UCH-1 (cell line): ENCODE results near the genes PROSER3, APLP1 and CAPNS1.

- RRBS: 5% methylated on average over 12 of the region's 32 CpGs
Measured at GRCh38 chr19:35758024-35758403, at the start of gene PROSER3. PROSER3 (plus strand) TSS chr19:35758176.

DNA sequence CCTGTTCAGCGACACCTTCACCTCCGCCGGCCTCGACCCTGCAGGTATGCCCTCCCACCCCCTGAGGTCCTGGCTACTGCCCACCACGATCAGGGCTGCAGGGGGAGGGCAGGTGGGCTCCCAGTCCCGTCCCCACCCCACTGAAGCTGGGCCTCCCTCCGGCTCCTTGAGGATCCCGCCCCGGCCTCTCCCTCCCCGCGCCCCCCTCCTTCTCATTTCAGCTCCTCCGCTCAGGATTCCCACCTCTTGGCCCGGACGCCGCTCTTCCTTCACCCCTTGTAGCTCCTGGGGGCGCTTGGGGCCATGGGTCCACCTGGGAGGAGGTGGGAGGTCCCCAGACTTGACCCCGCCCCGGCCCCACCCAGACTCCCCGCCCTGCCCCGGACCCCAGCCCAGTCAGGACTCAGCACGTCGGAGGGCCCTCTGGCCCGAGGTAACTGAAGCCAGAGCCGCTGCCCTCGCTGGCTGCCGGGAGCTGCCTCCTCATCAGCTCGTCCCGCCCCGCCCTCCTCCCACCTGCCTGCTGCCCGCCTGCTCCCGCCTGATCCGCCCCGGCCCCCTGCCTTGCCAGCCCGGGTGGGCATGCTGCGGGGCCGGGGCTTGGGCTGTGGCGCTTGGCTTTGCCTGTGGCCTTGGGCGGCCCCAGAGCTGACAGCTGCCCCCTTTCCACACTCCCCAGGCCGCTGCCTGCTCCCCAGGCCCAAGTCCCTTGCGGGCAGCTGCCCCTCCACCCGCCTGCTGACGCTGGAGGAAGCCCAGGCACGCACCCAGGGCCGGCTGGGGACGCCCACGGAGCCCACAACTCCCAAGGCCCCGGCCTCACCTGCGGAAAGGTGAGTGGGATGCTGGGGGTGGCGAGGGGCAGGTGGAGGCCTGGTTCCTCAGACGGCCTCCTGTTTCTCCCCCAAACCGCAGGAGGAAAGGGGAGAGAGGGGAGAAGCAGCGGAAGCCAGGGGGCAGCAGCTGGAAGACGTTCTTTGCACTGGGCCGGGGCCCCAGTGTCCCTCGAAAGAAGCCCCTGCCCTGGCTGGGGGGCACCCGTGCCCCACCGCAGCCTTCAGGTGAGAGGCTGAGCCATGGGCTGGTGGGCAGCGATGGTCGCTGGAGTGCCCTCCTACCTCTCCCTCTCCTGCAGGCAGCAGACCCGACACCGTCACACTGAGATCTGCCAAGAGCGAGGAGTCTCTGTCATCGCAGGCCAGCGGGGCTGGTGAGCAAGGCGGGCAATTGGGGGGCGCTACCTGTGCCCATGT, 9.3 kb downstream of the ARHGAP33 start:
- RRBS: 66% methylated on average over 26 of the region's 66 CpGs

DNA sequence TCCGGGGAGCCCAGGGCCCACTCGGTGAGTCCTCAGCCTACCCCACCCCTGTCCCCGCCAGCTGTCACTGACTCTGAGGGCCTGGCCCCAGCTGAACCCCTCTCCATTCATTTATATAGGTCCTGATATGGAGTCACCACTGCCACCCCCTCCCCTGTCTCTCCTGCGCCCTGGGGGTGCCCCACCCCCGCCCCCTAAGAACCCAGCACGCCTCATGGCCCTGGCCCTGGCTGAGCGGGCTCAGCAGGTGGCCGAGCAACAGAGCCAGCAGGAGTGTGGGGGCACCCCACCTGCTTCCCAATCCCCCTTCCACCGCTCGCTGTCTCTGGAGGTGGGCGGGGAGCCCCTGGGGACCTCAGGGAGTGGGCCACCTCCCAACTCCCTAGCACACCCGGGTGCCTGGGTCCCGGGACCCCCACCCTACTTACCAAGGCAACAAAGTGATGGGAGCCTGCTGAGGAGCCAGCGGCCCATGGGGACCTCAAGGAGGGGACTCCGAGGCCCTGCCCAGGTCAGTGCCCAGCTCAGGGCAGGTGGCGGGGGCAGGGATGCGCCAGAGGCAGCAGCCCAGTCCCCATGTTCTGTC, 11.8 kb downstream of the ARHGAP33 start:
- RRBS: 95% methylated on average over 1 of the region's 17 CpGs

GRCh38 chr19:35788074-35788625, 12.8 kb downstream of the ARHGAP33 start:
- RRBS: 67% methylated on average over 5 of the region's 14 CpGs

DNA sequence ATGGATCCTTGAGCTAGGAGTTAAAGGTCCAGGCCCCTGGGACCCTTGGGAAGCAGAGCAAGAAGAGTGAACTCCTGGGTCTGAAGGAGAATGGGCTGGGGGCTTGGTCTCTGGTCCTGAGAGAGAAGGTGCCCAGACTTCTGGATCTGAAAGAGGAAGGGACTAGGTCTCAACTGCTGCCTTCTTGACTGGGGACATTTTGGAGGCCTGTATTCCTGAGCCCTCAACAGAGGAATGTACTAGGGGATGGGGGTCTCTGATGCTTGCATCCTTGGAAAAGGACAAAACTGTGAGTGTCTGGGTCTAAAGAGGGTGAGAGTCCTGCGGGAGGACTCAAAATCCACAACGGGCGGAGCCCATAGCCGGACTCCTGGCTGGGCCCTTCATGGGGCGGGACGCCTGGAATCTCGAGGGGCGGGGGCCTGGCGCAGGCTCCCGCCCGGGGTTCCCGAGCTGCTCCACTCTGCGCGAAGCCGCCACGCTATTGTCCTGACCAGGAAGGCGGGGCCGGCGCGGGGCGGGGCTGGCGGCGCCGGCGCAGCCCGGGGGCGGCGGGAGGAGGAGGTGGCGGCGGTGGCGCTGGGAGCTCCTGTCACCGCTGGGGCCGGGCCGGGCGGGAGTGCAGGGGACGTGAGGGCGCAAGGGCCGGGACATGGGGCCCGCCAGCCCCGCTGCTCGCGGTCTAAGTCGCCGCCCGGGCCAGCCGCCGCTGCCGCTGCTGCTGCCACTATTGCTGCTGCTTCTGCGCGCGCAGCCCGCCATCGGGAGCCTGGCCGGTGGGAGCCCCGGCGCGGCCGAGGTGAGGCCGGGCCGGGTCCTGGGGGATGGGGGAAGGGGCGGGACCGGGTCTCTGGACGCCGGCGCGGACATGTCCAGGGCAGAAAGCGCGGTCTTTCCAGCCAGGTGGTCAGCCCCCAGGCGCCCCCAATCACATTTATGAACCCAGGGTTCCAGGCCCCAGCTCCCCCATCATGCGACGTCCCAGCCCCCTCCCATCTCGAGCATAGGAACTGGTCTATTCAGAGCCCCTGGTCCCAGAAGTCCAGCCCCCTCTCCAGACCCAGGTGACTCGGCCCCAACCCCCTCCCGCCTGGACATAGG, at the start of gene APLP1:
Gene APLP1 (plus strand): TSS at position 590 of the 1,101 bp plus-strand sequence.
- RRBS: 5% methylated on average over 43 of the region's 74 CpGs

DNA sequence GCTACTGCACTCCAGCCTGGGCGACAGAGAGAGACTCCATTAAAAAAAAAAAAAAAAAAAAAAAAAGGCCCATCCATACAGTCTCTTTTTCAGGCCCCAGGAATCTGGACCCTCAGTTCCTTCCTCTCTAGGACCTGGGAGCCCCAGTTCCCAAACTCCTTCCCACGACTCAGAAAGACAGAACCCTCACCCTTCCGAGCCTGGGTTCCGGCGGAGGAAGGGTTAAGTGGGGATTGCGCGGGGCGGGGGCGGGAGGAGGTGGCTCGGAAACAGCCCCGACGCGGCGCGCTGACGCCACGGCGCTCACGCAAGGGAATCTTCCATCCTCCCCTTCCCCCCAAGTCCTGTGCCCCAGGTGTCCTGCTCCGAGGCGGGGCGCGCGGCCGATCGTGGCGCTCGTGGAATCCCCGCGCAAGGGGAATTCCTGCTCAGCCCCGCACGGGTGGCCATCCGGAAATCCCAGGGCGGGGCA, 2.8 kb upstream of the HCST start:
- RRBS: 3% methylated on average over 2 of the region's 34 CpGs

DNA sequence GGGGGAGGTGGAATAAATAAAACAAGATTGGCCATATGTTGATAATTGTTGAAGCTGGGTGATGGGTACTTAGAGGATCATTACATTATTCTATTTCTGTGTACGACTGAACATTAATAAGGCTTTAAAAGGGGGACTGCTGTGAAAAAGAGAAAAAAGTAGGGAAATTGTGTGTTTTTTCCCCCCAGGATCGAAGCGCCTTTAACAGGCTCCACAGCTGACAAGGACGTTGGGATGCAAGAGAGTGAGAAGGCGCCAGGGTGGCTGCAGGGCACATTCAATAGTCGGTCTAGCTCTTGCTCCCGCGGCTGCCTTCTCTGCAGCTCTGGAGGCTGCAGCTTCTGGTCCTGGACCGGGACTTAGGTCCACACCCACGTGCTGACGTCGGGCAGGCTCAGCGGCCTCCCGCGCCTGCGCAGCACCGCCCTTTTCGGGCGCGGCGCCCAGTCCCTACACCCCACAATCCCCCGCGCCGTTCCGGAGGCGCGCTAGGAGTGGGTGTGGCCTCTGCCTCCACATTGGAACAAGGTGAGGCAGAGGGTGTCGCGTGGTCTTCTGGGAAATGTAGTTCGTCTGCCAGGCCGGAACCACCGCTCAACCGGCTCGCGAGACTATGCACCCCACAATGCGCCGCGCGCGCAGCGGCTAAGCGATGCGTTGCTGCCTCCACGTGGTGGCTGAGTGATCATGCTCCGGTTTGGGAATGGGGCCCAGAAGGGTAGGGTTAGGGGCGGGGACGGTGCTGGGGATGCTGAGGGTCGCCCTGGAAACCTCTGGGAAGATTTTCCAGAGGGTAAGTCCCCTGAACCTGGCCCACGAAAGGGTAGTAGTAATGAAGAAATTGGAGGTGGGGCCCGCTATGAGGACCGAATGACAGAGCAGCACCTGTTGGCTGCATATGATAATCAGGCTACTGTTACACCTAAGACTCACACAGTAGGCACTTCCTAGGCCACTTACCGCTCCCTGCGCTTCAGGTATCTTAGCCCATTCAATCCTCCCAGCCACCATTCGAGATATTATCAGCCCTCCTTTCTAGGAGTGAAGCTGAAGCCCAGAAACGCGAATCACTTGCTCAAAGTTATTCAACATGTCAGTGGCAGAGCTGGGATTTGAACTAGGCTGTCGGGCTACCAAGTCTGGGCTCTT, 4.7 kb upstream of the LRFN3 start:
- RRBS: 5% methylated on average over 11 of the region's 57 CpGs

DNA sequence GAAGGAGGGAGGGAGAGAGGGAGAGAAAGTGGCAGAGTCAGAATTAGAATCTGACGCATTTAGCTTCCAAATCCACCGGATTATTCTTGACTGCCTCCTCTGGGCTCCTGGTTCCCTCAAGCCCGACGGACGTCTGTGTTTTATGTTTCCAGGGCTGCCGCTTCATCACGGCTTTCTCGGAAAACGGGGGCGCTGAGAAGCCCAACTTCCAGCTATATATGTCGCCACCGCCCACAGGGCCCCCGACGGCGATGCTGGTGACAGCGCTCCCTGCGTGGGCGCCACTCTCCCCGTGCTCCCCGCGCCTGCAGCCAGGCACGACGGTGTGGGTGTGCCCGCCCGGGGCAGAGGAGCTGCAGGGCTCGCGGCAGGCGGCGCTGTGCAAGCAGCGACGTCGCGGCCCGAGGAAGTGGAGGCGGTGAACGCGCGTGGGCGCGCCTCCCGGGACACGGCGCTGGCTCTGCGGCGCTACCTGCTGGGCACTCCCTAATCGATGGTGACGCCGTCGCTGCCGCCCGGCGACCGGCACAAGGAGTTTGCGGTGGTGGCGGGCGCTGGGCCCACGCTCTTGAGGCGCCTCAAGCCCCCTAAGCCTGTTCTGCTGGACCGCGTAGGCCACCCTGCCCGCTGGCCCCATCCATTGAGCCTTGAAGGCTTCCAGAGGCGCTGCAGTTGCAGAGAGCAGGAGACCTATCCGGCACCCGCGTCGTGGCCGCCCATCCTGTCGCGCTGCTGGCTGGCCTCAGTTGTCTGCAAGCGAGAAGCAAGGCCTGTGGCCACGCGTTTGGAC, 22.9 kb downstream of the LRFN3 start:
- RRBS: 3% methylated on average over 21 of the region's 72 CpGs

GRCh38 chr19:36055439-36055618, 632 bp downstream of the WDR62 start:
- RRBS: no CpG with 5 or more reads among the region's 10 CpGs

DNA sequence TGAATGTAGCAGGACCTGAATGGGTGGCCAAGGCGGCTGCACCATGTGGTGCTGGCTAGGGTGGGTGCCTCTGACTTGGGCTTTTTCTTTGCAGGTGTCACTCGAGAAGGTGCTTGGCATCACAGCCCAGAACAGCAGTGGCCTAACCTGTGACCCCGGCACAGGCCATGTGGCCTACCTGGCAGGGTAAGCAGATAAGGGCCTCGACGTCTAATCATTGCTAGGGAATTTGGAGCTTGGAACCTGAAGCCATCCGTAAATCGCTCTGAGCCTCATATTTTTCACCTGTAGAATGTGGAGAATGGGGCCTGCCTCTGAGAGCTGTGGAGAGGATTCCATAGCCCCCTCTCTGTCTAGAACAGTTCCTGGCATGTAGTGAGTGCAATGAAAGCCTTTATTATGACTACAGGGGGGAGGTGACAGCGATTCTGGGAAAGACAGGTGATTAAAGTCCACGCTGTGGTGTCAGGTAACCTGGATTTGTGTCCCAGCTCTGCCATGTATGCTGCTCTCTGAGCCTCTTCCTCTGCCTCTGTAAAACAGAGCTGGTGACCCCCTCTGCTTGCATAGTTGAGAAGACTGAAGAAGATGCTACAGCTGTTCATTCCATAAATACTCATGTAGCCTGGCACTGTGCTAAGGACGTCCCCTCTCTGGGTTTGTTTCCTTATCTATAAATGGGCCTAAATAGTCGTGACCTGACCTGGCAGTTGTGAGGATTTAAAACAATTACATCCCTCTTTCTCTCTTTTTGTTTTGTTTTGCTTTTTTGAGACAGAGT, 4.2 kb downstream of the WDR62 start:
- RRBS: no CpG with 5 or more reads among the region's 11 CpGs

GRCh38 chr19:36129339-36129565, 10.6 kb upstream of the CAPNS1 start:
- RRBS: no CpG with 5 or more reads among the region's 6 CpGs

- RRBS: 4% methylated on average over 24 of the region's 83 CpGs
Measured at GRCh38 chr19:36139178-36140317, at the start of gene CAPNS1. CAPNS1 (plus strand) TSS chr19:36140066.

- RRBS: no CpG with 5 or more reads among the region's 6 CpGs
Measured at GRCh38 chr19:36215421-36215605, 407 bp downstream of the ZNF146 start.

DNA sequence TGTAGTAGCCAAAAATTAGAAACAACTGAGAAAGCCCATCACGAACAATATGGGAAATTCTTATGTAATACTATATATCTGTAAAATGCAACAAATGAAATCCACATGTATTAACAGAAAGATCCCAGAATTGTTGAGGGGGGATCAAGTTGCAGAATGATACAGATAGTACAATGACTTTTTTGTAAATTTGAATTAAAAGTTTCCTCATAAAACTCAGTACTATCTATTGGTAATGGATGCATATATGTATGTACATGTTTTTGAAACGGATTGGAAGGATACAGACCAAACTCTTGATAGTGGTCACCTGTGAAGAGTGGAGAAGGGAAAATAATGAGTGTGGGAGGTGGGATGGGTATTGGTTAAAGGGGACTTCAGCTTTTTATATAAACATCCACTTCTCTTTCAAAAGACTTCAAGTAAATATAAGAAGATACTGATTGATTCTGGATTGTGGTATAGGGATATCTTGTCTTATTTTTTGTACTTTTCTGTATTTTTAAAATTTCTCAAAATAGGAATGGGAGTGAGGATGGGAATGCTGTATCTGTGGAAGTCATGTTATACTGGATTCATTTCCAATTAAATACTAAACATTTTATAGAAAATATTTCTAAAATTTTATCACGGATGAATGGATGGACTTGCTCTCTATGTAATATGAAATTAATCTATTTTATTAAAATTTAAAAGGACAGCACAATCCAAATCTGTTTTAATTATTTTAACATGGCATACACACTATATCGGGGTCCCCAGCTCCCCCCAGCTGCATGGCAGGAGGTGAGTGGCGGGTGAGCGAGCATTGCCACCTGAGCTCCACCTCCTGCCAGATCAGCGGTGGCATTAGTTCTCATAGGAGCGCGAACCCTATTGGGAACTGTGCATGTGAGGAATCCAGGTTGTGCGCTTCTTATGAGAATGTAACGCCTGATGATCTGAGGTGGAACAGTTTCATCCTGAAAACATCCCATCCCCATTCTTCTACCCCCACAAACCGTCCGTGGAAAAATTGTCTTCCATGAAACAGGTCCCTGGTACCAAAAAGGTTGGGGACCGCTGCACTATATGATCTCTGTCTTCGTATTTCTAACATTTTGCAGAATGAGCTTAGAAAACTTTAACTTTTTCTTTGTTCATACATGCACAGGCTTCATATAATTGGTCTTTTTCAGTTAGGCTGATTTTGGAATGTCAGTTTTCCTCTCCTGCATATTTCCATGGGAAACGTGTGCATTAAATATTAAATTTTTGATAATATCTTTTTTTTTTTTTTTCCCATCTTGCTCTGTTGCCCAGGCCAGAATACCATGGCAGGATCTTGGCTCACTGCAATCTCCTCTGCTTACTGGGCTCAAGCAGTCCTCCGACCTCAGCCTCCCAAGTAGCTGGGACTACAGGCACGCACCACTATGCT, 23.7 kb downstream of the ZNF146 start:
- RRBS: no CpG with 5 or more reads among the region's 18 CpGs

DNA sequence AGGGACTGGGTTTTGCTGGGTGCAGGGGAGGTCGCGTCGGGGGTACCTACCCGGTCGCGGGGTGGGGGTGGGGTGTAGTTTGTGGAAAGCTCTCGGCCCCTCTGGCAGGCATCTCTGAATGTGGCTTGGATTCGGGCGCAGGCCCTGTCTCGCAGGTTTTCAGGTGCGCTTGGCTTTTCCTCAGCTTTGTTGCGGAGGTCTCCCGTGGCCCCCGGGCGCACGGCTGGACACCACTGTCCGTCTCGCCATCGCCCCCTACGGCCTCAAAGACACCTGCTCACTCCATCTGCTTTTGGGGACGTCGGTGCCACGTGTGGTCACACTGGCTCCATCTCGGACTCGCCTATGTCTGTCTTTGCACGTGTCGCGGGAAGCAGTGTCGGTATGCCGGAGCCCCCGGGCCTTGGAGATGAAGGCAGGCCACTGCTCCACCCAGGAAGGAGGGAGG, 41.9 kb downstream of the ZNF146 start:
- RRBS: no CpG with 5 or more reads among the region's 31 CpGs

DNA sequence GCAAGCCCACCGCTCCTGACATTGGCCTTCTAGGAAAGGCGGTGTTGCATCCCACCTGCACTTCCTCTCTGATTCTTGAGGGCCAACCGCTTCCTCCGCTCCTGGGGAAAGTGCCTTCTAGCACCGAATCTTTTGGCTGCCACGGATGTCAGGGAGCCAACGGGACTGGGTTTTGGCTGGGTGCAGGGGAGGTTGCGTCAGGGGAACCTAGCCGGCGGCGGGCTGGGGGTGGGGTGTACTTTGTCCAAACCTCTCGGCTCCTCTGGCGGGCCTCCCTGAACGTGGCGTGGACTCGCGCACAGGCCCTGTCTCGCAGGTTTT, 58.1 kb downstream of the ZNF146 start:
- RRBS: no CpG with 5 or more reads among the region's 18 CpGs

- RRBS: no CpG with 5 or more reads among the region's 6 CpGs
Measured at GRCh38 chr19:36377904-36378353, 1.1 kb downstream of the ZFP14 start.

GRCh38 chr19:36401554-36402006, 16.9 kb downstream of the ZFP82 start:
- RRBS: 48% methylated on average over 2 of the region's 6 CpGs

- RRBS: 84% methylated on average over 6 of the region's 90 CpGs
Measured at GRCh38 chr19:36420882-36422127, 2.9 kb upstream of the ZFP82 start.

DNA sequence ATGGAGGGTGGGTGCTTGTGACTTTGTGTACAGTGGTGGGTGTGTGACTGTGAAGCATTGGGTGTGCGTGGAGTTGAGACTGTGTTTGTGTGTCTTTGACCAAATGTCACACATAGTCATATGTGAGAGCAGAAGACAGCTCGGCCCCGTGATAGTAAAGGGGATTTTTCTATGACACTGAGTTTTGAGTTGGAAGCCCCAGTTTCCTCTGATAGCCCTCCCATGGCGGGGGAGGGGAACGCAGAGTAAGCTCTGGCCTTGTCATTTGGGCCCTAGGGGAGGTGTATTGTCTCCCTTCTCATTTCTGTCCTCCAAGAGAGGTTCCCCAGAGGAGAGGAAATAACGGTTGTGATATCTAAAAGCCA, 1.1 kb upstream of the ZNF260 start:
- RRBS: no CpG with 5 or more reads among the region's 6 CpGs